Brain (tissue), 1 donor: ENCODE results near the genes IFNA7, IFNA5, ELAVL2 and TEK.

DNA sequence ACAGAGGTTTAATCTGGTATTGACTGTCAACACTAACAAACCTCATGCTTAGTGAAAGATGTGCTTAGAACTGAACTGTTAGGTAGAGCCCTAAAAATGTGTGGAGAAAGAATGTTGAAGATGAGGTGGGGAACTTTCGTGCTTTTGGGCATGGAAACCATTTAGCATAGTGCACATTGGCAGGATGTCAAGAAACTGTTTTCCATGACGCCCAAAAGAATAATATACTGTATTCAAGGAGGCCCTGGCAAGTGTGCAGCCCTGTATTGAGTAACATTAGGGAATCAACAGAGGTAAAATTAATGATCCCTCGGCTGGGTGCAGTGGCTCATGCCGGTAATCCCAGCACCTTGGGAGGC lies 20.8 kb upstream of the PLIN2 start:
- RRBS, result no CpG with 5 or more reads among the region's 4 CpGs

DNA sequence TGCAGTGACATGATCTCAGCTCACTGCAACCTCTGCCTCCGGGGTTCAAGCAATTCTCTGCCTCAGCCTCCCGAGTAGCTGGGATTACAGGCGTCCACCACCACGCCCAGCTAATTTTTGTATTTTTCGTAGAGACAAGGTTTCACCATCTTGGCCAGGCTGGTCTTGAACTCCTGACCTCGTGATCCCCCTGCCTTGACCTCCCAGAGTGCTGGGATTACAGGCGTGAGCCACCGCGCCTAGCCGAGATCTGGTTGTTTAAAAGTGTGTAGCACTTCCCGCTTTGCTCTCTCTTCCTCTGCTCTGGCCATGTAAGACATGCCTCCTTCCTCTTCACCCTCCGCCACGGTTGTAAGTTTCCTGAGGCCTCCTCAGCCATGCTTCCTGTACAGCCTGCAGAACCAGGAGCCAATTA lies 39.1 kb upstream of the PLIN2 start:
- RRBS, result no CpG with 5 or more reads among the region's 13 CpGs

- RRBS, result no CpG with 5 or more reads among the region's 1 CpG
These were observed 1.1 kb upstream of the DENND4C start for GRCh38 chr9:19229413-19229701.

GRCh38 chr9:19376376-19377160 lies 3.5 kb downstream of the RPS6 start:
- RRBS, result no CpG with 5 or more reads among the region's 10 CpGs

- RRBS, result no CpG with 5 or more reads among the region's 4 CpGs
These were observed 302.4 kb downstream of the MLLT3 start for GRCh38 chr9:20319771-20320356.

DNA sequence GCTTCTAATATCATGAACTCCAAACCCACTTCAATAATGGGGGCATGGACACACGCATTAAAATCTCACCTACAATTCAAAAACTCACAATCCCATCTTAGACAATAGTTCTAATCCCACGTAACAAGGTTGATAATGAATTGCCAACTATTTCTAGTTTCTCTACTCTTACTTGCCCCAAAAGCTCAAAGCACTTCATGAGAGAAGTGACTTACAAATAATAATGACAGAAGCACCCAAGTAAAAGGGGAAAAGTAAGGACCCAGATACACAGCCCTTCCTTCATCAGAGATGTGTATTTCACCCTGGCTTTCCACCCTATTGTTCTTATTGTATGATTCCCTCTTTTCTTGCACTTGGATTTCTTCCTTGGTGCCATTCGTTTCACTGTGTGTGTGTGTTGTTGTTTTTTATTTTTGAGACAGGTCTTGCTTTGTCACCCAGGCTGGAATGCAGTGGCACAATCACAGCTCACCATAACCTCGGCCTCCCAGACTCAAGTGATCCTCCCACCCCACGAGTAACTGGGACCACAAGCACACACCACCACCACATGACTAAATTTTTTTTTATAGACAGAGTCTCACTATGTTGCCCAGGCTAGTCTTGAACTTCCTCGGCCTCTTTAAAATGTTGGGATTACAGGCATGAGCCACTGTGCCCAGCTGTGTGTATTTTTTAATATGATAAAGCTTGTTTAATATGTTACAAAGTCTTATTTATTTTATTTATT lies 72.1 kb downstream of the MLLT3 start:
- RRBS, result no CpG with 5 or more reads among the region's 6 CpGs

GRCh38 chr9:20624609-20625105 lies 2.4 kb upstream of the MLLT3 start:
- RRBS, result no CpG with 5 or more reads among the region's 13 CpGs

- RRBS, result no CpG with 5 or more reads among the region's 5 CpGs
These were observed 3.7 kb downstream of the FOCAD start for GRCh38 chr9:20687574-20688379.

GRCh38 chr9:20718821-20719112 lies 34.7 kb downstream of the FOCAD start:
- RRBS, result no CpG with 5 or more reads among the region's 1 CpG

GRCh38 chr9:21202071-21202440 lies at the start of gene IFNA7:
TSS of gene IFNA7 (minus strand) at chr9:21202205.
- RRBS, result no CpG with 5 or more reads among the region's 4 CpGs

- RRBS, result no CpG with 5 or more reads among the region's 3 CpGs
These were observed at the start of gene IFNA5 for GRCh38 chr9:21305056-21305676. TSS of gene IFNA5 (minus strand) at chr9:21305313.

GRCh38 chr9:21444033-21444806 lies 4.0 kb downstream of the IFNA1 start:
- RRBS, result no CpG with 5 or more reads among the region's 2 CpGs

- RRBS, result no CpG with 5 or more reads among the region's 23 CpGs
These were observed 711 bp downstream of the MTAP start for GRCh38 chr9:21803029-21803664.

GRCh38 chr9:23826114-23826607 lies at the start of gene ELAVL2:
TSS of gene ELAVL2 (minus strand) at chr9:23826240.
- RRBS, result no CpG with 5 or more reads among the region's 30 CpGs

GRCh38 chr9:25607580-25608022 lies 70.6 kb downstream of the TUSC1 start:
- RRBS, result no CpG with 5 or more reads among the region's 3 CpGs

GRCh38 chr9:26888117-26888828 lies 4.3 kb downstream of the CAAP1 start:
- RRBS, result no CpG with 5 or more reads among the region's 3 CpGs

DNA sequence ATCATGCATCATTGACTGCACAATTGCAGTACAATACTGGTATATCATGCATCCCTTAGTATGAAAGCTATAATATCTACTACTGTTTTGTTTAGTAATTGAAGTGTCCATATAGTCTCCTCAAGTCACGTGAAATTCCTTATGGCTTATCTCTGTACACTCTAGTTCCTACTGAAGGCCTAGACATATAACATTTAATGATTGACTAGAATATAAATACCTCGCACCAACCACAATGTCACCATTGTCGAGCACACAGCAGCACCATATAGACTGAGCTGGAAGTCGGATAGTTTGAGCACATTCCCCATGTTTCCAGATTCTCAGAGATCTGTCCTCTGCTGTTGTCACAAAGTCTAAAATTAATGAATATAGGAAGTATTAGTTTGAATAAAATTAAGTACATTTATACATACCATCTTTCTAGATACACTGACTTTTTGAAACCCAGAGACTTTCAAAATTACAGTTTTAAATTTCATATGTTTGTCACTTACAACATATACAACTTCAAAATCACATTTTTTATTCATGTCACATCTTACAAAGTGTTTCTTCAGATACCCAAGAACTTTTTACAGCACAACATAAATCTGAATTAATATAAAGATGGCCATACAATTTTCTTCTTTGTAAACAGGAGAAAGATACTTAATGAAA lies 21.3 kb downstream of the PLAA start:
- RRBS, result no CpG with 5 or more reads among the region's 4 CpGs

DNA sequence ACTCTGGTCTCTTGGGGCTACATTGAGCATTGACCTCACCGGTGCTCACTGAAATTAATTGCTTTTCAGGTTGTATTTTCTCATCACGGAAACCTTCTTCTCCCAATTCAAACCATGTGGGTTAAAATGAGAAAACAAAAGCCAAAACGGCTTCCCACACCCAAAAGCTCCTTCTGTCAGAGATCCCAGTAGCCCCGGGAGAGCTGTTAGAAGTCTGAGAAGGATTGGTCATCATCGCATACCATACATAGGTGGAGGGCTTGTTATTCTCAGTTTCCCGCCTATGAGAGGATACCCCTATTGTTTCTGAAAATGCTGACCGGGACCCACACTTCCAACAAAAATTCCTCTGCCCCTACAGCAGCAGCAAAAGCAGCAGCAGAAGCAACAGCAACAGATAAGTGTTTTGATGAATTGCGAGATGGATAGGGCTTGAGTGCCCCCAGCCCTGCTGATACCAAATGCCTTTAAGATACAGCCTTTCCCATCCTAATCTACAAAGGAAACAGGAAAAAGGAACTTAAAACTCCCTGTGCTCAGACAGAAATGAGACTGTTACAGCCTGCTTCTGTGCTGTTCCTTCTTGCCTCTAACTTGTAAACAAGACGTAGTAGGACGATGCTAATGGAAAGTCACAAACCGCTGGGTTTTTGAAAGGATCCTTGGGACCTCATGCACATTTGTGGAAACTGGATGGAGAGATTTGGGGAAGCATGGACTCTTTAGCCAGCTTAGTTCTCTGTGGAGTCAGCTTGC lies at the start of gene TEK:
Gene TEK, plus strand, starts transcription at position 348 of the 756 bp plus-strand sequence.
- RRBS, result no CpG with 5 or more reads among the region's 11 CpGs

DNA sequence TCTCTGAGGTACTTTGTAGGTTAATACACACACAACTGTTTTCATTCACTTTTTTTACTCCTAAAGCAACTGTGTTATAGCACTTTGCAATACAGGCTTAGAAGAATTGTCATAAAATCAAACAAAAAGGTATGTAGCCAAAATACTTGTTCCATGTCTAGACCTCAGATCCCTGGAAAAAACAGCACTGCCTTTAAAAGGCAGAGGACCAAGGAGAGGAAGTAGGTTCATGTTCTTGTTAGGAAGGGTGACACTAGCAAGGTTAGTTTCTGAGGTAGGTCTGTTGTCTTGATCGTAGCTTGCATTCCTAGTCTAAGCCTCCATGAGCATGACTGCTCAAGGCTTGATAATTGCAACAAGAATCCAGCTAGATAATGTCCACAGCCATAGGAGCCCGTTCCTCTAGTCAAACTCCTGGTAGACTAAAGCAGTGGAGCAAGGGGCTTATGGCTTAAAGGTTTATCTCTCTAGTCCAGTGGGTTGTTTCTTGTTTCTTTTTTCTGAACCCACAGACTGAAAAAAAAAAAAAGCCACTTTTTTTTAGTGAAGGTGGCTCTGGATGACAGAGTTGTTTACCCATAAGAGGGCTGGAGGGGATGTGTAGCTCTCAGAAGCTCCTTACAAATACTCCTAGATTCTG lies 2.1 kb downstream of the TEK start:
- RRBS, result no CpG with 5 or more reads among the region's 2 CpGs